Amniotic epithelial cell (primary cell): ENCODE data around the gene RWDD4.

DNA sequence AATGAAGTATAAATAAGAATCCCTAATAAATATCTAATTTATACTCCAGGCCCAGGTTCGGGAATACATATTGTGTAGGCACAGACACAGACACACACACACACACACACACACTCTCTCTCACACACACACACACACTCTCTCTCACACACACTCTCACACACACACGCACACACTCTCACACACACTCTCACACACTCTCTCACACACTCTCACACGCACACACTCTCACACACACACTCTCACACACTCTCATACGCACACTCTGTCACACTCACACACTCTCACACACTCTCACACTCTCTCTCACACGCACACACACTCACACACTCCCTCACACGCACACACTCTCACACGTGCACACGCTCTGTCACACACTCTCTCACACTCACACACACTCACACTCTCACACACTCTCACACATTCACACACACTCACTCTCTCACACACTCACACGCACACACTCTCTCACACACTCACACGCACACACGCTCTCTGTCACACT lies 42.9 kb upstream of the DCTD start:
- RRBS = no CpG with 5 or more reads among the region's 11 CpGs

DNA sequence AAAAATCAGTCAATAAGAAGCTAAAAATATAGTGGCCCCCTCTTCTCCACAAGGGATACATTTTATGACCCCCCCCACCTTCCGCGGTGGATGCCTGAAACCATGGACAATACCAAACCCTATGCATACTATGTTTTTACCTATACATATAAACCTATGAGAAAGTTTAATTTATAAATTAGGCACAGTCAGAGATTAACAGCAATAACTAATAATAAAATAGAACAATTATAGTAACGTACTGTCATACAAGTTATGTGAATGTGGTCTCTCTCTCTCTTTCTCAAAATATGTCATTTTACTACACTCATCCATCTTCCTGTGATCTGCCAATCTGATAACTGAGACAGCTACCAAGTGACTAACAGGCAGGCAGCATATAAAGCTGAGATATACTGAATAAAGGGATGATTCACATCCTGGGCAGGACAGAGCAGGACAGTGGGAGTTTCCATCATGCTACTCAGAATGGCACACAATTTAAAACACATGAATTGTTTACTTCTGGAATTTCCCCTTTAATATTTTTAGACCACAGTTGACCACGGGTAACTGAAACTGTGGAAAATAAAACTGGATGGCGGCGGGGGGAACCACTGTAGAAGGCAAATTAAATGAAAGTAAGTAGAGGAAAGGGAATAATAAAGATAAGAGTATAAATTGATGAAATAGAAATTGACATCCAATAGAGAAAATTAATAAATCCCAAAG lies 58.5 kb upstream of the DCTD start:
- RRBS = no CpG with 5 or more reads among the region's 6 CpGs

DNA sequence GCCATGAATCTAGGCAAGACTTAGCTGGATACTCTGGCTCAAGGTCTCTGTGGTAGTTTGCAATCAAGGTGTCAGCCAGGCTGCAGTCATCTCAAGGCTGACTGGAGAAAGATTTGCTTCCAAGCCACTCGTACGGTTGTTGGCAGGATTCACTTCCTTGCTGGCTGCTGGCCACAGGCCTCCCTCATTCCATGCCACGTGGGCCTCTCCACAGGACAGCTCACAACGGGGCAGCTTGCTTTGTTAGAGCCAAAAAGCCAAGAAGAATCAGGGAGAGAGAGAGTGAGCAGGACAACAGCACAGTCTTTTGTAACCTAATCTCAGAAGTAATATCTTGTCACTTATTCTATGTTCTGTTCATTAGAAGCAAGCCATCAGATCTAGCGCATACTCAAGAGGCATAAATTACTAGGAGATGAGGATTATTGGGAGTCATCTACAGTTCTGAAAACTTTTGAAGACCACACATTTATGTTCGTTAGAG lies 101.5 kb downstream of the WWC2 start:
- RRBS = no CpG with 5 or more reads among the region's 6 CpGs

DNA sequence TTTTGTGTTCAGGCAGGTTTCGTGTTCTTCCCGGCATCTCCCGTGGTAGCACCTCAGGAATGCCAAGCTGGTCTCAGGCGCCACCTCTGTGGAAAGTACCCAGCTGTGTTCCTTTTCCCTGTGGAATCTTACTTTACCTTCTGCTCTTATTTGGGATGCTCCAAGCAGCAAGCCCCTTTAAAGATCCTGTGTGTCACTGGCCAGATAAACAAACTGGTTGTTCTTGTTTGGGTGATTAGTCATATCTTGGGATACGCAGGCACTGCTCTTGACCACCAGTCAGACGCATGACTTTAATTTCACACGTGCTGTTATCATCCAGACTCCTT lies 79.0 kb downstream of the CLDN22 start:
- RRBS = no CpG with 5 or more reads among the region's 7 CpGs

DNA sequence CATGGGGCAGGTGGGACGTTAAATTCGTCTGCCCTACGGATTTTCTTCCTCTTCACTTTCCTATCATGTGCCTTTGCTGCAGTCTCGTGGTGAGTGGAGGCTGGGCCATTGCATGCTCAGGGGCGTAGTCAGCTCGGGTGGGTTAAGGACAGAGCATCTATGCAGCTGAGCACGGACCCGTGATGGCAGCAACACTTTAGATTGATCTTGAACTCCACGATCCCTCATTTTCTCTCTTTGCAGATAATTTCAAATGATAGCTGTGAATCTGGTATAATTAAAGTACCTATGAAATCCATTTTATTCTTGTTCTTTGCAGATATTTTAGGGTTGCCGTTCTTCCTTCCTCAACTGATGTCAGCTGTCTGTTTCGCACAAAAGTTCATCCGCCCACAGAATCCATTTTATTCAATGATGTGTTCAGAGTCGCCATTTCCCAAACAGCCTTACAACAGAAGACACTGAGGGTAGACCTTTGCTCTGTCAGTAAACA lies 51.4 kb downstream of the CLDN22 start:
- RRBS = no CpG with 5 or more reads among the region's 13 CpGs

- RRBS = no CpG with 5 or more reads among the region's 12 CpGs
Observed at GRCh38 chr4:183408635-183409334, 35.7 kb upstream of the CDKN2AIP start.

GRCh38 chr4:183443595-183444244 lies 716 bp upstream of the CDKN2AIP start:
- RRBS = under 1% methylated on average over 8 of the region's 36 CpGs

DNA sequence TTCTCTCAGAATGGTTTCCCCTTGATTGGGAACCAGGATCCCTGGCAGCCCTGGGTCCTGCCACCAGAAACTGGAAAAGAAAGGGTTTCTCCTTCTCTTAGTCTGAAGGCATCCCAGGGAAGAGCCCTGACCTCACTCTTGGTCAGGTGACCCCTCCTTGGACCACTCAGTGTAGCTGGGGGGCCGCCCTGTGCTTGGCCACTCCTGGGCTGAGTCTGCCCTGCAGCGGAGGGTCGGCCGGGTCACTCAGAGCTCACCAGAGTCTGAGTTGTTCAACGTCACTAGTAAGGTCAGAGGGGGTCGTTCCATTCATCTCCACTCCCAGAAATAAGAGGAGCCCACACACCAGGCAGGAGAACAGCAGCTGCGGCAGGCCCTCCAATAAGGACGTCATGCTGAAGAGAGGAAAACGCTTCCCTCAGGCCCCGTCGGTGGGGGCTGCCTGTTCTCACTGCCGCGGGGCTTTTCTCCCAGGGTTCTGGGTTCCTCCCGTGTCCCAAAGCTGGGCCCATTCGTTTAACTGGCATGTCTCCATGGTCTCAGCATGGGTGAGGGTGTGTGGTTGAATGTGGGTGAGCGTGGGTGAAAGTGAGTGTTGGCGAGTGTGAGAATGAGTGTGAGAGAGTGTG lies 47.4 kb downstream of the ING2 start:
- RRBS = no CpG with 5 or more reads among the region's 17 CpGs

- RRBS = 2% methylated on average over 30 of the region's 96 CpGs
Observed at GRCh38 chr4:183658459-183659655, at the start of gene RWDD4. RWDD4 (minus strand) TSS chr4:183659185.

DNA sequence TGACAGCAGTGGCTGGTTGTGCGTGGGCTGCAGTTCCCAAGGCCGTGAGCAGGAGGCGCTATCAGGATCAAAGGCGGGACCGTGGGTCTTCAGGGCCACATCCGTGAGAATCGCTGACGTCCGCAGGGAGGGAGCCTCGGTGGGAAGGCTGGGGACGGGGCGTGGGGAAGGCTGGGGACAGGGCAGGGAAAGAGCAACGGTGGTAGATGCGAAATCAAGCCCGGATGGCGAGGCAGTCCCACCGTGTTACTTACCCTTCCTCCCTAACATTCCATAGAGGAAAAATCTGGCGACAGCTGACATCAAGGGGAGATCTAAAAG lies 99.3 kb downstream of the TRAPPC11 start:
- RRBS = no CpG with 5 or more reads among the region's 18 CpGs

DNA sequence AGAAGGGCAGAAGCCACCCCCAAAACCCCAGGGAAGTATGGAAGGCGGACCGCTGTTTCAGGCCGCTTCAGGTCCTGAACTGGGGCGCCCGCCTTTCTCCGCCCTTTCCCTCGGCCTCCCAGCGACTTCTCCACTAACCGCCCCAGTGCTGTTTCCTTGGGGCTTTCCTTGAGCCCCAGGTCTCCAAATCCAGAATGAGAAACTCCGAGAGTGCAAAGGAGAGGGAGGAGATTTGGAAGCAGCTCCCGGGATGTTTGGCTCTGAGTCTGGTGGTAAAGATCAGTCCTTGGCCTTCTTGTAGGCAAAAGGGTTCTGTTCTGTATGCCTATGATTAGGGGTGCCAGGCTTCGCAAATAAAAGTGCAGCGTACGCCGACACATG lies 99.6 kb downstream of the TRAPPC11 start:
- RRBS = no CpG with 5 or more reads among the region's 15 CpGs

DNA sequence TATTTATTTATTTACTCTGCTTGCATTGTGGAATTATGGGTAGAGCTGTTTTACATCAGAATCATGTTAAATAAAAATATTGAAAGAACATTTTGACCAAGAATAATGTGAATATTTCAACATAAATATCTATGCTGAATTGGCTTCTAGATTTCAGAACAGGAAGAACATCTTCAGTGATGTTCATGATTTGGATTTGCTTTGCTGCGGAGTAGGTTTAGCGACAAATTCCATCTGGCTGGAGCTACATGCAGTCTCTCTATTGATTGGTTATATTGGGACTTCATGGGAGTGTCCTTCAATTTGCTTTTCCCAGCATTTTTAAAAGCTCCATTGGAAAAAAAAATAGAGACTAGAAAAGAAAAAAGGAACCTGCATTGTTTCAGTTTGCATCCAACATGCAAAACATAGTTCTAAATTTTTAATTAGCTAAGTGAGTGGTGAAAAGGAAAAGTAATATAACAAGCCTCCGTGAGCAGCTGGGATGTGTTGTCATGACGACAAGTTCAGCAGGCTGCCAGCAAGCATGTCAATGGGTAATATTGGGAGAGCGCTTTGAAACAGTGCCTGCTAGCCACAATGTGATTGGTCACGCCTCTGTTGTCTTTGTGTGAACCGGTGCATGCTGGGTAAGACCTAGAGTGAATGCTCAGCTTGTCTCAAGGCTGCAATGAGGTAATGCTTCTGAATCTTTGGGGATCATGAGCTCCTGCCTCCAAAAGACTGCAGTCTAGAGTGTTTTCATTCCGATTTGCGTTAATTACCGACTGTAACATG lies 54.7 kb downstream of the STOX2 start:
- RRBS = no CpG with 5 or more reads among the region's 10 CpGs

DNA sequence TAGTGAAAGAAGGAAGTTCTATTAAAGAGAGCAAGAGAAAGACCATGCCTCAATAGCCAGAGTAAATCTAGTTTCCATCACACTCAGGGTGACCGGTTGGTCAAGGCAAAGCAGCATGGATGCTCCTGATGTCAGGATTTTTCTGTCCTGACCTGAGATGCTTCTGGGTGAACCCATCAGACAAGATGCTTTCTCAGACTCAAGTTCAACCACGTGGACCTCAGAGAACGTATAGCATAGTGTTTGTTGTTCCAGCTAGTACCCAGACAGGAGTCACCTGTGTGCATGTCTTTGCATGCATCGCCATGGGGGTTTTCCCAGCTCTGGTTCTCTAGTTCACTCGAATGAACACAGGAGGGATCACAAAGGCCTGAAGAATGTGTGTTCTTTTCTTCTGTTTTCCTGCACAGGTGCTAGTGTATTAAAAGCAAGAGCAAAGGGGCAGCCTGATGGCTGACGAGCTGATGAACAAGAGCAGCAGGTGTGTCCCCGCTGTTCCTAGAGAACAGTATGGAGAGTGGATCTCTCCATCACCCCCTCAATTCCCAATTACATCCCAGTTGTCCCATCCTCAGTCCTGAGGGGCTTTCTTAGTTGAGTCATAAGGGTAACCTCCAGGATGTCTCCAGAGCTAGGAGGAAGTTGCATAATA lies 110.5 kb upstream of the ENPP6 start:
- RRBS = no CpG with 5 or more reads among the region's 7 CpGs

- RRBS = no CpG with 5 or more reads among the region's 9 CpGs
Observed at GRCh38 chr4:184346581-184347209, 127.7 kb downstream of the IRF2 start.

DNA sequence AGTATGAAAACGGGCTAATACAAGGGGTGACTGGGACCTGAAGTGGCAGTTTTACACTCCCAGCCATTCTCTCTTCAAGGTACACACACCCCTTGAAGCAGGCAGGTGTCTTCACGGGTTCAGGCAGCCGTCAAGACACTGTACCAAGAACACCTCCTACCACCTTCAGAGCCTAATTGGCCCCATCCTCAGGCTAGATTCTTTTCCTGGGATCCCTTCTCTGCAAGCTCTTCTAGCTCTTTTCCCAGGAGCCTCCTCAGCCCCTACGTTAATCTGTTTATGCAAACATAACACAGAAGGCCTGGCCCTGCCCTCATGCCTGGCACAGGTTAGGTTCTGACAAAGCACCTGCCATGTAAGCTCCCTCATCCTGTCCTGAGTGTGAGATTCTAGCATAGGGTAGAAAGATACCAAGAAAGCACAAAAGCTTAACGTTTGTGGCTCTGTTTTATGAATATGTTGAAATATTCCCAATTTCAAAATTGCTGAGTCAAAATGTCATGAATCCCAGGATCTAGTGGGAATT lies 93.7 kb downstream of the IRF2 start:
- RRBS = no CpG with 5 or more reads among the region's 5 CpGs

- RRBS = no CpG with 5 or more reads among the region's 15 CpGs
Observed at GRCh38 chr4:184390116-184390648, 84.2 kb downstream of the IRF2 start.

- RRBS = 95% methylated on average over 2 of the region's 15 CpGs
Observed at GRCh38 chr4:184409679-184410437, 64.5 kb downstream of the IRF2 start.

- RRBS = no CpG with 5 or more reads among the region's 14 CpGs
Observed at GRCh38 chr4:184412649-184413236, 61.6 kb downstream of the IRF2 start.

- RRBS = no CpG with 5 or more reads among the region's 4 CpGs
Observed at GRCh38 chr4:184417886-184418304, 56.5 kb downstream of the IRF2 start.

- RRBS = no CpG with 5 or more reads among the region's 9 CpGs
Observed at GRCh38 chr4:184420797-184421627, 53.3 kb downstream of the IRF2 start.